Metastatic Breast Carcinoma in the Ovary (tissue), 3 donors: ENCODE measurements around a stretch of chrX.

DNA sequence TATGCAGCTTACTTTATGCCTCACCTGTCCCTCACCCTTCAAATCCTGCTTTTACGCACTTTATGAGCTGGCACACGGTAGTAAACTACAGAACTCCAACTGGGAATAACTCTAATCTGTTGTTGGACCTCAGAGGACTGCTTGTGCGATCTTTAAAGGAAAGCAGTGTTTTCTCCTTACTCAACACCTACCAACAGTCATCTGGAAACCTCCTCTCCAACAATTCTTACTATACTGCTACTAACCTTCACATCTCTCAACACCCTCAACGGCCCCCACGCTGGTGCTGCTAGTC is 673 bp downstream of the TAB3 start:
- PRO-cap, 3 experiments, result no peak in any of the 3 experiments

GRCh38 chrX:31071669-31071890 is 261 bp downstream of the FTHL17 start:
- PRO-cap, 3 experiments, result no peak in any of the 3 experiments

GRCh38 chrX:31266619-31267438 is 195.0 kb upstream of the FTHL17 start:
- PRO-cap, 3 experiments, result peak in 3 of 3 experiments; most common minus-strand start chrX:31266952 (in 2)

DNA sequence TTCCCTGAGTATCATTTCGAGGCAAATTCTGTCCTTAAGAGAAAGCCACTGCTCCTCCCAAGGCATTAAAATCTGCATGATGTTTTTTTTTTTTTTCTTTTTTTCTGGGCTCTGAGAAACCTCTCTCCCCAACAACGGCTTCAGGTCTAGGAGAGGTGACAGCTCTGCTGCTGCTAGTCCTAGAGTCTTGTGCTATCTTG is 528.8 kb upstream of the FTHL17 start:
- PRO-cap, 3 experiments, result peak in 1 of 3 experiments; most common plus-strand start position 97 of the sequence (in 1)

DNA sequence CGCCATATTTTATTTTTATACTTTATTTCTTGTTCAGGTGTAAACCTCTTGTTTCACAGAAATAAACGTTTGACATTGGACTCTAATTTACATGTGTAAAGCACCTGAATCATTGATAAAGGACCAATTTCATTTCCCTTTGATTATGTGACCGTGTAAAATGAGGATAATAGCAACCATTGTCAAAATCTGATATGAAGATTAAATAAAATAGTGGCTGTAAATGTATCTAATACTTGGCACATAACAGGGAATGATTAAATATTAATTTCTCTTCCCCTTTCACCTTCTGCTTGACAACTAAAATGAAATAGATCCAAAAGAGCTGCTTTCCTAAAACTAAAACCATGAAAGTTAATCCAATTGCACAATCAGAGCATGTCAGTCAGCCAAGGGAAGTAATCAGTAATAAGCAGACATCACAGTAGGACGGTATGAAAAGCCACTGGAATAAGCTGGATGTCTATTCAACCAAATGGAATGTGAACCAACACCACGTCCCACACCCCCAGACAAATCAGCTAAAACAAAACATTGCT is 859.2 kb upstream of the FTHL17 start:
- PRO-cap, 3 experiments, result no peak in any of the 3 experiments

DNA sequence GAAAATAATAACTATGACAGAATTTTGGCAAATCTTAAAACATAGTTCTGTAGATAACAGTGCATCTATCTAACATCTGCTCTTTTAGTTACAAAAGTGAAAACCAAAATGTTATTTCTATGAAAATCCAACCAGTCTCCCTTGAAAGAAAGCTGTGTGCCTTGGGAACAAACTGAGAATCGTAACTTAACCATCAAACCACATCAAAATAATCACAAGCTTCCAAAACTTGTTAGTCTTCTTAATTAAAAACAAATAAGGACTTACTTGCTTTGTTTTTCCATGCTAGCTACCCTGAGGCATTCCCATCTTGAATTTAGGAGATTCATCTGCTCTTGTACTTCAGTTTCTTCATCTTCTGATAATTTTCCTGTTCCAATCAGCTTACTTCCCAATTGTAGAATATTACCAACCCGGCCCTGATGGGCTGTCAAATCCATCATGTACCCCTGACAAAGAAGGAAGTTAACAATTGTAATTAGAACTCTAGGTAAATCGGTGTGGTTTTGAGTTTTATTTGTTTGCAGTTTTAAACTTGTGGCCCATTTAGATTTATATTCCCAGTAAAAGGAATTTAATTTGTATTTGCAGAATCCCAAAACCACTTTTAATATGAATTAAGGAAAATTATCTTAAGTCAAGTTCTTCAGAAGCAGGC is 567.4 kb downstream of the DMD start:
- PRO-cap, 3 experiments, result no peak in any of the 3 experiments

- PRO-cap, 3 experiments, result no peak in any of the 3 experiments
Measured at GRCh38 chrX:33727189-33727453, 405.0 kb downstream of the FAM47A start.

DNA sequence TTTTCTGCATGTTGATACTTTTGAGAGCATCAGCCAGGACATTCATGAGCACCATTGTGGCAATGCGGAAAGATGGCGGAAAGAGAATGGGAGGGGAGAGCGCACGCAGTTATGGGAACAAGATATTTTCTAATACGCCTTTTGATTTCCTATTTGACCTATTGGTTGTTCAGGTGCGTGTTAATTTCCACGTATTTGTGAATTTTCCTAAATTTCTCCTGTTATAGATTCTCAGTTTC is 455.5 kb downstream of the CFAP47 start:
- PRO-cap, 3 experiments, result no peak in any of the 3 experiments

GRCh38 chrX:37348125-37348576 is 1.0 kb upstream of the PRRG1 start:
- PRO-cap, 3 experiments, result no peak in any of the 3 experiments

DNA sequence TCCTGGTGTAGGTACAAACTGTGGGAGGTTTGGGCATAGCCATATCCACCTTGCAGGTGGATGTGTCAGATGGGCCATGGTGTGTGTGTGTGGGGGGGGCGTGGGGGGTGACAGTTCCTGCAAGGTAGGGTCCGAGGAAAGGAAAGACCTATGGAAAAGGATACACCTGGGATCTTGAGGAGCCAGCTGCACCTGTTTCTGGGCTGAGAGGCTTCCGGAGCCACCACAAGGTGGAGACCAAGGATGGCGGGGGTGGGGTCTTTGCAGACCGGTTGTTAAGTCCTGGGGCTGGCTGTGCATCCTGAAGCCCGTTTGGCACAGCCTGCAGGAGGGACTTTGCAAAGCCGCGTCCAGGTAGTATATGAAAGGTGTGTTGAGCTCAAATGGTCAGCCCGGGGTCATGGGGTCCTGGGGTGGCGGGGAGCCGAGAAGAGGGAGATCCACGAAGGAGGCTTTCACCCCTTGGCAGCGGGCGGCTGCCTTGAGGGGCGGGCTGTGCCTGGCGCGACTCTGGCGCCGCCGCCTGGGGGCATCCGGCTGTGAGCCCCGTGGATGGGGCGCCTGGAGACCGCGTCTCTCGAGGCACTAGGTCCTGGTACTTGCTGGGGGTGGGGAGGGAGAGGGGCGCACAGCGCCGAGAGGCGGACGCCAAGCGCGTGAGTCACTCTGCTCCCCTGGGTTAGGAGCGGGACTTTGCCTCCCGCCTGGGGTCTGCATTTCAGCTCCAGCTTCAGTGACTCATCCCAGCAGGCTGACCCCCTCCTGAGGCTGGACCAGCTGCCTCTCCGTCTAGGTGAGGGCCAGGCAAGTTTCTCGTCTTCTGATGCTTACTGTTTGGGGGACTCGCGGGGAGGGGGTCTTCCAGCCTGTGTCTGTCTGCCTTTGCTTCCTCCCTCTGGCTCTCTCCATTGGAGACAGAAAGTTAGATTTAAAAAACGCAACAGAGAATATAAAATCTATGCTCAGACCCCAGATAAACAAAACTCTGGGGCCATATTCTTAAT is 58.3 kb upstream of the DYNLT3 start:
- PRO-cap, 3 experiments, result no peak in any of the 3 experiments

GRCh38 chrX:38171783-38172304 is 48.8 kb downstream of the SRPX start:
- PRO-cap, 3 experiments, result no peak in any of the 3 experiments

DNA sequence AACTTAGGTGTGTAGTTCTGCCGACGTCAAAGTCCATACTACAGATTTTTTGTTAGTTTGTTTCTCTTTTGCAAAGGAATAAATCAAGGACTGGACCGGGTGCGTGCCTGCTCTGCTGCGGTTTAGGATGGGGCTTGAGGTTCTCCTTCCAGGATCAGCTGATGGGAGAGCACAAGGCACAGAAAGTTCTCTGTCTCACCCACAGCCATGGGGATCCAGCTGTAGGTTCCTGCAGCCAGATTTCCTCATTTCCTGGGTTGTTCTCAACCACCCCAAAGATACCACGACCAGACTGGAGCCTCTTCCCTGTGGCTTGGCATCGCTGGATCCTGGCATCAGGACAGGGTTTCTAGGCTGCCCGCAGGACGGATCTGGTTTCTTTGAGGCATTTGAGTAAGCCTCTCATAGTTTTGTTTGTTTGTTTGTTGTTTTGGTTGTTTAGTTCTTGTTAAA is 762 bp upstream of the SRPX start:
- PRO-cap, 3 experiments, result no peak in any of the 3 experiments

DNA sequence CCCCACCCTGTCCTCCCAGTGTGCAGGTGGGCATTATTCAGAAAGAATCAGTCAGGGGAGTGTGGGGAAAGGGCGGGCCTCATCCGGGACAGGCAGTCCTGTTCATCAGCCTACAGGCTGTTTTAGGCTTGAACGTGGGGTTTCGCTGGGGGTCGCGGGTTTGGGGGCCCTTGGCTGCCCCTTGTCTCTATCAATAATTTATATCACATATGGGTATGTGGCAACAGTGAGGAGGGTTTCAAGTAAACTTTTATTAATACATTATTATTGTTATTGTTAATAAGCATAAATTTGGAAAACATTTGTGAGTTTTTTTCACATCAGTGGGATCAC is 4.2 kb downstream of the OTC start:
- PRO-cap, 3 experiments, result no peak in any of the 3 experiments

- PRO-cap, 3 experiments, result no peak in any of the 3 experiments
Measured at GRCh38 chrX:38612209-38612810, 51.0 kb downstream of the TSPAN7 start.

- PRO-cap, 3 experiments, result no peak in any of the 3 experiments
Measured at GRCh38 chrX:38803229-38803496, 1.9 kb downstream of the MID1IP1 start.

GRCh38 chrX:38987155-38987492 is 185.9 kb downstream of the MID1IP1 start:
- PRO-cap, 3 experiments, result no peak in any of the 3 experiments

GRCh38 chrX:39645023-39645408 is 452.7 kb downstream of the BCOR start:
- PRO-cap, 3 experiments, result no peak in any of the 3 experiments

- PRO-cap, 3 experiments, result no peak in any of the 3 experiments
Measured at GRCh38 chrX:39687660-39688066, 410.1 kb downstream of the BCOR start.

GRCh38 chrX:39808134-39808909 is 289.4 kb downstream of the BCOR start:
- PRO-cap, 3 experiments, result no peak in any of the 3 experiments

DNA sequence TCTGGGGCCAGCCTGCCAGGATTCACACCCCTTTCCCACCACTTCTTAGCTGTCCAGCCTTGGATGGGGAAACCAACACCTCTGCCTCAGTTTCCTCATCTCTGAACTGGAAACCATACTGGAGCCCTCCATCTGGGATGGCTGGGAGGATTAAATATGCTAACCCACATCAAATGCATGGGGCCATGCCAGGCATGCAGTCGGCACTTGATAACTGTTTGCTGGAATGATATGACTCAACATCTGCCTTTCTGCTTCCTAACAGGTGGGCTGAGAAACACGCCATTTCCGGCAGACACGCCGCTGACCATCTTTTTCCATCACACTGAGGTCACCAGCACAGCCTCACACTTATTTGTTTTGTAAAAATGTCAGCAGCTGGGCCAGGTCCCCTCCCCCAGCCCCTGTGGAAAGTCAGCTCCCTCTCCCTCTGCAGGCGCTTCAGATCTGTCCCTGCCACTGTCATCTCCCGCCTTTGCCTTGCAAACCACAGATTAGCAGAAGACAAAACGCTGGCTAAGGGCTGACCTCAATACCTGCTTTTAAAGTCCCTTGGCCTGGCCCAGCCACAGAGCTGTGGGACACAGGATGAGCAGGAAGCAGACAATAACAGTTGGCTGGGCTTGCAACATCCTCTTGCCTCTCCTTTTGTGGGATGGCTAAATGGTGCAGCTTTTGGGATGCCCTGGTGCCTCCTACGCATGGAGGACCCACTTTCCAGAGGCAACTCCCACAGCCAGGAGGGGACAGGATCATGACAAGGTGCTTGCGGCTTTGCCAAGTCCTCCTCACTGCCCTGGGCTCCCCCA is 237.4 kb downstream of the BCOR start:
- PRO-cap, 3 experiments, result no peak in any of the 3 experiments